Measurements from ENCODE around the genes PSG4, SRRM5, IRGC, ZNF180 and CEACAM20.

GRCh38 chr19:42285437-42285828 lies 16.4 kb downstream of the CIC start:
- RRBS, result no CpG with 5 or more reads among the region's 8 CpGs
CAGE:
- cytosol, long polyA plus RNA, result no peak
- long polyA plus RNA, result no peak
- nucleus, long polyA plus RNA, result no peak

DNA sequence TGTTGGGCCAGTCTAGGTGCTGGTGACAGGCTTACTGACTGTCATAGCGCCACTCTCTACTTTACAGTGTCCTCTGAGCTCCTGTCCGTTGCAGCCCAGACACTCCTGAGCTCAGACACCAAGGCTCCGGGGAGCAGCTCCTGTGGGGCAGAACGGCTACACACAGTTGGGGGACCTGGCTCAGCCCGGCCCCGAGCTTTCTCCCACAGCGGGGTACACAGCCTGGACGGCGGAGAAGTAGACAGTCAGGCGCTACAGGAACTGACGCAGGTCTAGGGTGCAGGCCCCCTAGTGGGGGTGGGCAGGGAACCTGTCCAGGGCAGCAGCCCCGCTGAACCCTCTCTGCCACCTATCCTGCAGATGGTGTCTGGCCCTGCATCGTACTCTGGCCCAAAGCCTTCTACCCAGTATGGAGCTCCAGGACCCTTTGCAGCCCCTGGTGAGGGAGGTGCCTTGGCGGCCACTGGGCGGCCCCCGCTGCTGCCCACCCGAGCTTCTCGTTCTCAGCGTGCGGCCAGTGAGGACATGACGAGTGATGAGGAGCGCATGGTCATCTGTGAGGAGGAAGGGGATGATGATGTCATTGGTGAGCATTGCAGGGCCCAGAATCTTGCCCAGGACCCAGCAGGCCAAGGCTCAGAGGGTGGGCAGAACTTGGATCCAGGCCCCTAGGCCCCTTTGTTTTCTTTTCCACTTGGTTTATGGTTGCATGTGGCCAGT lies 13.0 kb upstream of the PRR19 start:
- RRBS, result 84% methylated on average over 3 of the region's 22 CpGs
CAGE:
- cytosol, long polyA plus RNA, result no peak
- long polyA plus RNA, result no peak
- nucleus, long polyA plus RNA, result no peak

DNA sequence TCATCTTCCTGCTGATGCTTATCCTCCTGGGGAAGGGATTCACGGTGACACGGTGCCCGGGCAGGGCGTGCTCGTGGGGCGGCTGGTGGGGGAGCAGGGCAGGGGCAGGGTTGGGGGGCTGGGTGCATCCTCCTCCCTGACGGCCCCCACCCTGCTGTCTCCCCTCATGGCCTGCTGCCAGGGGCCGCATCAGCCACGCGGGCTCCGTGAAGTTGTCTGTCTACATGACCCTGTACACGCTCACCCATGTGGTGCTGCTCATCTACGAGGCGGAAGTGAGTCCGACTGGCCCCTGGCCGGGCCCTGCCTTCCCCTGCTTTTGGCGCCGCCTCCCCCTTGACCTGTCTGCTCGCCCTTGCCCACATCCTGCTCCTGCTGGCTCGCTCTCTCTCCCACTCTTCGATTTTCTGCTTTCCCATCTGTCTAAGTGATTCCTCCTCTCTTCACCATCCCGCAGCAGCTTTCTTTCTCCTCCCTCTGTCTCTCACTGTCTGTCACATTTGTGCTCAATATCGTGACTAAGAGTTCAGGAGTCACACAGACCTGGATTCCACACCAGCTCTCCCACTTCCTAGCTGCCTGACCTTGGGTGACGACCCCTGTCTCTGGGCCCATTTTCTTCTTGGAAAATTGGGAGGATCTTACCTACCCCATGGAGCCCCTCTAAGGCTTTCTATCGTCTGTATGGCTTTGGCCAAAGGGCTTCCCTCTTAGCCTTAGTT lies 3.7 kb downstream of the TMEM145 start:
- RRBS, result no CpG with 5 or more reads among the region's 25 CpGs
CAGE:
- cytosol, long polyA plus RNA, result no peak
- long polyA plus RNA, result no peak
- nucleus, long polyA plus RNA, result no peak

DNA sequence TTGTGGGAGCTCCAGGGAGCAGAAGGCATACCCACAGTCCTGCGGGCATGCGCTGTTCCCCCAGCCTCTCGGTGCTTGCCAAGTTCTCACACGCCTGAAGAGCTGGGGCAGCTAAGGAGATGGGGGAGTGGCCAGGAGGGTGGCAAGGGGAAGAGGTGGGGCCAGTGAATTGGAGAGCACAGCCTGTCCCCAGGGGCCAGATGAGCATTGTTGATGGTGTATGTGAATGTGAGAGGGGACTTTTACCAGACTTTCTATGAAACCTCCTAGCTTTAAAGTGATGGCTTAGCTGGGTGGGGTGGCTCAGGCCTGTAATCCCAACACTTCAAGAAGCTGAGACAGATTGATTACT lies 24.9 kb downstream of the CNFN start:
- RRBS, result no CpG with 5 or more reads among the region's 4 CpGs
CAGE:
- cytosol, long polyA plus RNA, result no peak
- long polyA plus RNA, result no peak
- nucleus, long polyA plus RNA, result no peak

DNA sequence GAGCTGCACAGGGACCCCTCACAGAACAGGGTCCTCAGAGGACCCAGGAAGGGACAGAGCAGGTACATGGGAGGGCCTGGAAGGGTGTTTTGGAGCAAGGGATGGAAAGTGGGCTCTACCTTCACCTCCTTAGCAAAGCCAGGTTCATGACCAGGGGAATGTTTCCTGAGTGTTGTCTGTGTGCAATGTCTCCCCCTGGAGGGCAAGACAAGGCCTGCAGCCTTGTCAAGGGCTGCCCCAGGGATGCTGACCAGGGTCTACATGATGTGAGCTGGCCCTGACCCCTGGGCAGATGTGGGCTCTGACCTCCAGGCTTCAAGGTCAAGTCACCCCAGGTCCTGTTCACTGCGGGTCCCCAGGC lies 946 bp upstream of the CEACAM1 start:
- RRBS, result no CpG with 5 or more reads among the region's 1 CpG
CAGE:
- cytosol, long polyA plus RNA, result no peak
- long polyA plus RNA, result no peak
- nucleus, long polyA plus RNA, result no peak

GRCh38 chr19:43205450-43205856 lies at the start of gene PSG4:
PSG4 (minus strand) TSS chr19:43205638.
- RRBS, result no CpG with 5 or more reads among the region's 5 CpGs
CAGE:
- cytosol, long polyA plus RNA, result start-site peak on the minus strand at chr19:43205596-43205668, 4,892 and 8,673 reads in 2 replicates
- long polyA plus RNA, result start-site peak on the minus strand at chr19:43205596-43205668, 5,472 and 10,270 reads in 2 replicates
- nucleus, long polyA plus RNA, result start-site peak on the minus strand at chr19:43205596-43205639, 6,372 and 6,200 reads in 2 replicates

DNA sequence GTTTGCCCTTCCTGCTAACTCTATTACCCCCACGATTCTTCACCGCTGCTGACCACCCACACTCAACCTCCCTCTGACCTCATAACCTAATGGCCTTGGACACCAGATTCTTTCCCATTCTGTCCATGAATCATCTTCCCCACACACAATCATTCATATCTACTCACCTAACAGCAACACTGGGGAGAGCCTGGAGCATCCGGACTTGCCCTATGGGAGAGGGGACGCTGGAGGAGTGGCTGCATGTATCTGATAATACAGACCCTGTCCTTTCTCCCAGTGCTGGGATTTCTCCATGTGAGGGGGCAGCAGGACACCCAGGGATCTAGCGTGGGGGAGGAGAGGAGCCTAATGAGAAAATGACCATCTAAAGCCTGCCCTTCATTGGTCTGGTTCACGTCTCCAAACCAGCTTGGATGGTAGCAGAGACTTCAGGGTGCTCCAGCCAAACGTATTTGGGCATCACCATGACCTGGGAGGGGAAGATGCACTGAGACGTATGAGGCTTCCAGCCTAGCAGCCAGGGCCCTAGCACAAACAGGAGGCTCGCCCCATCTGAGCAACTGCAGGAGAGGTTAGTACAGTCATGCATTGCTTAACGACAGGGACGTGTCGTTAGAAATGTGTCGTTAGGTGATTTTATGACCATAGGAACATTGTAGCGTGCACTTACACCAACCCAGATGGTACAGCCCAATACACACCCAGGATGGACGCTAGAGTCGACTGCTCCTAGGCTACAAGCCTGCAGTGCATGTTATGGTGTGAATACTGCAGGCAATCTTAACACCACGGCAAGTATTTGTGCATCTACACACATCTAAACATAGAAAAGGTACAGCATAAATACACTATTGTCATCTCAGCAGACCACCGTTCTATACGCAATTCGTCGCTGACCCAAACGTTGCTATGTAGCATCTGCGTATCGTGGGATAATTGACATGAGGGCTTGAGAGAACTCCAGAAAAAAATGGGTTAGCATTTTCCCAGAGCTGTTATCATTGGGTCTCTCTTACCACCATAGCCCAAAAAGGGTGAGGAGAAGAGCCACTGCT lies 9.1 kb downstream of the CD177 start:
- RRBS, result no CpG with 5 or more reads among the region's 24 CpGs
CAGE:
- cytosol, long polyA plus RNA, result no peak
- long polyA plus RNA, result no peak
- nucleus, long polyA plus RNA, result no peak

DNA sequence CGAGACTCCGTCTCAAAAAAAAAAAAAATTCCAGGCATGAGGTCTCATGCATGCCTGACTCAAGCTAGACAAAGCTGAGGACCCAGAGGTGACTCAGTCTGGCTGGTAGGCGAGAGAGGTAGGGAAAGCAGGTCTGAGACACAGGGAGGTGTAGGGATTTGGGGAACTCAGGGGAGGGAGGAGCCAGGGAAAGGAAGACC lies 2.6 kb upstream of the ETHE1 start:
- RRBS, result no CpG with 5 or more reads among the region's 3 CpGs
CAGE:
- cytosol, long polyA plus RNA, result no peak
- long polyA plus RNA, result no peak
- nucleus, long polyA plus RNA, result no peak

GRCh38 chr19:43552629-43553274 lies 19.8 kb downstream of the ZNF575 start:
- RRBS, result no CpG with 5 or more reads among the region's 4 CpGs
CAGE:
- cytosol, long polyA plus RNA, result no peak
- long polyA plus RNA, result no peak
- nucleus, long polyA plus RNA, result no peak

- RRBS, result no CpG with 5 or more reads among the region's 3 CpGs
CAGE:
- cytosol, long polyA plus RNA, result no peak
- long polyA plus RNA, result no peak
- nucleus, long polyA plus RNA, result no peak
Observed at GRCh38 chr19:43586147-43586697, 9.7 kb downstream of the IRGQ start.

DNA sequence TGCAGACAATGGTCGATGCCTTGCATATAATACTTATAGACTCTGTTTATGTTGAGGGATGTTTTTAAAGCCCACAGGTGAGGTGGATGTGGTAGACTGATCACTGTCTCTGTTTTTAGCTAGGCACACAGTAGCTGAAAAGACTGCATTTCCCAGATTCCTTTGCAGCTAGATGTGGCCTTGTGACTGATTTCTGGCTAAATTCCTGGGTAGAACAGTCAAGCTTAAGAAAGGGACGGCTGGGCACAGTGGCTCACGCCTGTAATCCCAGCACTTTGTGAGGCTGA lies 3.9 kb downstream of the ZNF576 start:
- RRBS, result no CpG with 5 or more reads among the region's 3 CpGs
CAGE:
- cytosol, long polyA plus RNA, result no peak
- long polyA plus RNA, result no peak
- nucleus, long polyA plus RNA, result no peak

GRCh38 chr19:43611913-43612305 lies at the start of gene SRRM5:
SRRM5 (plus strand) TSS chr19:43612088.
- RRBS, result no CpG with 5 or more reads among the region's 6 CpGs
CAGE:
- cytosol, long polyA plus RNA, result no peak
- long polyA plus RNA, result no peak
- nucleus, long polyA plus RNA, result no peak

GRCh38 chr19:43662492-43662888 lies 7.5 kb downstream of the PLAUR start:
- RRBS, result no CpG with 5 or more reads among the region's 6 CpGs
CAGE:
- cytosol, long polyA plus RNA, result no peak
- long polyA plus RNA, result no peak
- nucleus, long polyA plus RNA, result no peak

GRCh38 chr19:43699248-43700264 lies 16.3 kb upstream of the IRGC start:
- RRBS, result 10% methylated on average over 8 of the region's 64 CpGs
CAGE:
- cytosol, long polyA plus RNA, result no peak
- long polyA plus RNA, result no peak
- nucleus, long polyA plus RNA, result no peak

DNA sequence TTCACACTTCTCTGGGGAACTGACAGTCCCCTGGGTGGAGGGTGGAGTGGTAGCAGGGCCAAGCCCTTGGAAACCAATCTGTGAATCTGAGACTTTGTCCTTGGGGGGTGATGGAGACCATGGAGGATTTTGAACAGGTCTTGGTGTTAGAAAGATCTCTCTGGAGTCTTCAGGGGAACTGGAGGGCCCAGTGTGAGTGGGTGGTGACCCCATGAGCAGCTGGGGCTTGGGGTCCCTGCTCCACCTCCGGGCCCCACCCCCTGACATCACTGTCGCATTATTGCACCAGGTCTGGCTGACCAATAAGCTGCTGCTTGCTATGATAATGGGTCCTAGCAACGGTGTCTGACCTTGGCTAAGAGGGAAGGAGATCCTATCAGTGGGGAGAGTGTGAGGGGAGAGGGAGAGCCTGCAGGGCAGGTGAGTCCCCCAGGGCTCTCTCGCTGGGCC lies at the start of gene IRGC:
IRGC (plus strand) TSS at position 354 of the 450 bp plus-strand sequence.
- RRBS, result no CpG with 5 or more reads among the region's 4 CpGs
CAGE:
- cytosol, long polyA plus RNA, result no peak
- long polyA plus RNA, result no peak
- nucleus, long polyA plus RNA, result no peak

DNA sequence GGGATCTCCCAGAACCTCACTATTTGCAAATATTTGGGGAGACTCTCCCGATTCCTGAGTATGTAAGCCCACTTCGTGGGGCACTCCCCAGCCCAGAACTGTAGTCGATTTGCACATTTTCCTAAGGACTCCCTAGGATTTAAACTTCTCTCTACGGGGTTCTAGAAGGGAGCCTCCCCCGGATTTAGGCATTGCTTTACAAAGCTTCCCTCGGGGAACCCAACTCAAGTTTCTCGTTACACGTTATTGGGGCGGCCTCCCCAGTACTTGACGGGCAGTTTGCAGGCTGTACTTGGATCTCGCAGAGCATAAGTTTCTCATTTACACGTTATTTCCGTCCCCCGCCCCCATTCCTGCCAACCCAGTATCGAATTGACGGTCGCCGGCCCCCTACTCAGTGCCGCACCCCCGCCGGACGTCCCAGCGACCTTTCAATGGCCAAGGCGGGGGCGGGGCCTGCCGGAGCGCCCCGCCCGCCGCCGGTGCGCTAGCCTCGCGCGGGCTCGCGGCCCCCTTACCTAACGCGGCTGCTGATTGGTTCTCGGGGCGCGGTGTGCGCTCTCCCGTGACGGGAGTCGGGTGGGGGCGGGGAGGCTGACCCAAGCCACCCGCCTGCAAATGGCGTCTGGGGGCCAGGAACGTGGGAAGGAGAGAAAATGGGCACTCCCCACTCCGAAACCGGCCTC lies 483 bp downstream of the SMG9 start:
- RRBS, result 2% methylated on average over 6 of the region's 52 CpGs
CAGE:
- cytosol, long polyA plus RNA, result no peak
- long polyA plus RNA, result no peak
- nucleus, long polyA plus RNA, result no peak

- RRBS, result no CpG with 5 or more reads among the region's 4 CpGs
CAGE:
- cytosol, long polyA plus RNA, result no peak
- long polyA plus RNA, result no peak
- nucleus, long polyA plus RNA, result no peak
Observed at GRCh38 chr19:43756175-43756508, 1.4 kb upstream of the SMG9 start.

DNA sequence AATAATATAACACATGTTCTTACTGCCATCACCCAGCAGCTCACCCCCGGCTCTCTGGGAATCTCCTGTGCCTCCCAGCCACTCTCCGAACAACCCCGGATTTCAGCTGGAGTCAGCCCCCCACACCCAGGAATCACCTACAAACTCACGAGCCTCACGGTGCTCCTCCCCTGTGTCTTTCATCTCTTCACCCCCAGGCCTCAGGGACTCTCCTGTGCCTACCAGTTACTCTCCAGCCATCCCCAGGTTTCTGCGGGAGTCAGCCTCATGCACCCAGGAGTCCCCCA lies 8.6 kb upstream of the ZNF285 start:
- RRBS, result 25% methylated on average over 1 of the region's 6 CpGs
CAGE:
- cytosol, long polyA plus RNA, result no peak
- long polyA plus RNA, result no peak
- nucleus, long polyA plus RNA, result no peak

DNA sequence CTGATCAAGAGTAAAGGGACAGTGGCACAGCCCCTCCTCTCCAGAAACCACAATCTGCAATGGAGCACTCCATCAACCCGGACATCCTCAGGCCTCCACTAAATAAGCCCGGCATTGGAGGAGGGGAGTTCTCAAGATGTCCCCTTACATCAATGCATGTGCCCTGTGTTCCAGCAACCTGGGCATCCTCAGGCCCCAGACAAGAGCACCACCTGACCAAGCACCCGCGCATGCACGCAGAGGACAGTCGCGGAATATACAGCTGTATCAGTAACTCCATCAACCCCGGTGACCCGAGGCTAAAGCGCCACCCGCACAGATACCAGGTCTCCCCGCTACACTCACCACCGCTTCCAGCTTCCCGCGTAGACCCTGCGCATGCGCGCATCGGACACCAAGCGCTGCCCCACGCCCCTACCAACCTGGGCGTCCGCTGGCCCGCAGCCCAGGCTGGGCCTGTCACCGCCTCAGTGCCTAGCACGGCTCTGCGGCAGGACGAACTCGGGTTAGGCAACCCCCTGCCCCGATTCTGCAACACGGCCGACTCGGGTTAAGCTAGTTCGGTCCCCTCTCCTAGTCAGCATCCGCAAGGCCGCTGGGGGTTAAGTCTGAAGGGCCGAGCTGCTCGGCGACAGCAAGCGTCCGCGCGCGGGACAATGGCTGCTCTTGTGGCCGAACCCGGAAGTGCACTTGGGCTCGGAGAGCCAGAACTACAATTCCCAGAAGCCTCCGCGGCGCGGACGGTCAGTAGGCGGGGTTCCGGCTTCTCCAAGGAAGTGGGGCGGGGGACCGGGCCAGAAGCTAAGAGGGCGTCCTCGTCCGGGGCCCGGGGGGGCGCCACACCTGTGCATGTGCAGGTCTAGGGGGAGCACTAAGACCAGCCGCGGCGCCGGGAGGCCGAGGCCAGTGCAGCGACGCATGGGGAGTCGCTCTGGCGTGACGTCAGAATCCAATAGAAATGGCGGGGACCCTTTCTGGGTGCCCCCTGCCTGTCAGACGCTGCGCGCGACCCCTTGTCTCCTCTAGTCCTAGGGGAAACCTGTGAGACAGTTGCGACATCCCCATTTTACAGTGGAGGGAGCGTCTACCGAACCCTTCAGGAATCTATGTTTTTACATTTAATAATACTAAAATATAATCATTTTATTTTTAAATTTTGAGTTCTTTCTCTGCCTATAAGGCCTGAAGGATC lies at the start of gene ZNF180:
ZNF180 (minus strand) TSS at position 670 of the 1,192 bp plus-strand sequence.
- RRBS, result under 1% methylated on average over 15 of the region's 79 CpGs
CAGE:
- cytosol, long polyA plus RNA, result no peak
- long polyA plus RNA, result no peak
- nucleus, long polyA plus RNA, result no peak

- RRBS, result 56% methylated on average over 4 of the region's 5 CpGs
CAGE:
- cytosol, long polyA plus RNA, result no peak
- long polyA plus RNA, result no peak
- nucleus, long polyA plus RNA, result no peak
Observed at GRCh38 chr19:44529508-44529764, at the start of gene CEACAM20. CEACAM20 (minus strand) TSS chr19:44529675.

All from IMR-90 (cell line).